Fibroblast of the aortic adventitia (primary cell): ENCODE measurements around a stretch of chr3.

DNA sequence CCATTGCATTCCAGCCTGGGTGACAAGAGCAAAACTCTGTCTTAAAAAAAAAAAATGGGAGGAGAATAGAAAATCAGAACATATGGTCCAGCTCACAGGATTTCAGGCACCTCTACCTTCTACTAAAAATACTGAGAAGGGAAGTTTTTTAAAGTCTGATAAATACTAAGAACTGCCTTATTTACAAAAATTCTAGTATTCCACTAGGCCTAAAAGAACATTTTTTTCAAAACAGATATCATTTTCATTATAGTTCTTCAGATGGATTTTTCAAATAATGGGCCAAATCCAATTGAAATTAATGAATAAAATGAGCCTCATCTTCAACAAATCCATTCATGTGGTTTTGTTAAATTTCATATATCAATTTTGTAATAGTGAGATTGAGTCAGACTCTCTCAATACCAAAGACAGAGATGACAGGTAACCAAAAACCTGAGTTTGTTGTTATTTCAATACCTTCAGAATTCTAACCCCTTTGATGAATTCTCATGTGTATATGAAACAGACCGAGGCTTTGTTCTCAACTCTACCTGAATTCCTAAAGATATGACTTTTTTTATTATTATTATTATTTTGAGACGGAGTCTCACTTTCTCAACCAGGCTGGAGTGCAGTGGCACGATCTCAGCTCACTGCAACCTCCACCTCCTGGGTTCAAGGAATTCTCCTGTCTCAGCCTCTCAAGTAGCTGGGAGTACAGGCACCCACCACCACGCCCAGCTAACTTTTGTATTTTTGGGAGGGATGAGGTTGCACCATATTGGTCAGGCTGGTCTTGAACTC, 92.9 kb downstream of the FOXP1 start:
- CAGE, long polyA plus RNA = no peak

DNA sequence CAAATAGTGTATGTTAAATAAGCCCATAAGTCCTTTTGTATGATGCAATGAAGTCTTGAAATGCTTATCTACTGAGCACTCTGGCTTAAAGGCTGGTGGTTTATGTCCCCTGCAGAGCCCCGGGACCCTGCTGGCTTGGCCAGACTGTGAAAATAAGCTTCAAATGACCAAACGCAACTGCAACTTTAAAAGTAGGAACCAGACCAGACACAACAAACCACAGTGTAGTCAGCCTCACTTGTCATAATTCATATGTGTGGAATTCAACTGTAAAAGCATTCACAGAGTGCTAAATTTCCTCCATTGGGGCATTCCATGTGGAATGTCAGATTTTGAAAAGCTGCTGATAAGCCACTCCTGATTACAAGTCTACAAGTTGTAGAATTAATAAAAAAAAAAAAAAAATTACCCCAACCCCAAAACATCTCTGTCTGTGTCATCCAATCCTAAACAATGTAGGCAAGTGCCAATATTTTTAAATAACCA, 72.4 kb downstream of the FOXP1 start:
- CAGE, long polyA plus RNA = no peak

DNA sequence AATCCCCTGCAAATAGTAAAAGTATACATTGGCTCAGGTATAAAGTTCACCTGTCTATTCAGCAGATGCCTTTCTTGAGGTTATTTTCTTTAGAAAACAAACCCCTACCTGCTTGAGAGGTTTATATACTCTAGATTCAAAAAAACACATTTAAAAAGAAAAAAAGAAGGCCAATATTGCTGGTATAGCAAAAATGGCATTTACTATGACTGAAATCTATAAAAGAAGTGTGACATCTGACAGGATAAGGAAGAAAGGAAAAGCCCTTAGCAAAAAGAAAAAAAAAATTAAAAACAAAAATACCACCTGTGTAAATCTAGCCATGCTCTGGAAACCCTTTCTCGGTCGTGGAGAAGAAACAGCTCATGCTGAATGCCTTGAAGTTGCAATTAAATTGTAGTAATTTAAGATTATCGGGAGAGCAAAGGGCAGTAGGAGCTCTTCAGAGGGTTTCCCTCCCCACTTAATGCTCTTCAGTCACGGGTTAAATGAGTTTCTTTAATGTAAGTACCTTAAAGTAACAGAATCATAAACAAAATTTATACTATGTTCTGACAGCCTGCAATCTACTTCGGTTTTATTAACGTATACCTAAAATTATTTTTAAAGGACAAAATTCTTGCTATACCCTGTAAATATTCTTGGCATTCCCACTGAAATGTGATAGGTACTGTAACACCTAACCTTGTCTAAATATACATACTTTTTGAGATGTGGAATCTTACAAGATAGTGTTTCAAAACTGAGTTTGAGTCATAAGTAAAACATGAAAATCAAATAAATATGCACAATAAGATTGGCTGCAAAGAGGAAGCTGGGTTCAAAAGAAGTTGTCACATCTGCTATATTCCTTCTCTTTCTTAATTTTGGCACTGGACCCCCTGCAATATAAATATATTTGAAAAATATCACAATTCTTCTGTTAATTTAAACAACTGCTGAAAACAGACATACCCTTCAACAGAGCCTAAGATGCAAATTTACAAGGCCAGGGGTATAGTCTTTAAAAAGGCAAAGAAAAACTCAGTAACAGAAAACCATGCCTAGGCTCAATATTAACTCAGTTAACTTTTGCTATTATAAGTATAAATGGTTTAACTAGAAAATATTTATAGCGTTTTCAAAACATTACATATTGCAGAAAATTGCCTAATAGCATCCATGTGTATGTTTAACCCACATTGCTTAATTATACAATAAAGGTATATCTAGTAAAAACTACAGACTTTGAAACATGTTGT, 5.3 kb downstream of the FOXP1 start:
- CAGE, long polyA plus RNA = no peak

- CAGE, long polyA plus RNA = no peak
Observed at GRCh38 chr3:71726155-71726764, 1.1 kb upstream of the EIF4E3 start.

GRCh38 chr3:71753955-71754175, 210 bp downstream of the GPR27 start:
- CAGE, long polyA plus RNA = no peak

- CAGE, long polyA plus RNA = no peak
Observed at GRCh38 chr3:71755224-71755557, 1.5 kb downstream of the GPR27 start.

DNA sequence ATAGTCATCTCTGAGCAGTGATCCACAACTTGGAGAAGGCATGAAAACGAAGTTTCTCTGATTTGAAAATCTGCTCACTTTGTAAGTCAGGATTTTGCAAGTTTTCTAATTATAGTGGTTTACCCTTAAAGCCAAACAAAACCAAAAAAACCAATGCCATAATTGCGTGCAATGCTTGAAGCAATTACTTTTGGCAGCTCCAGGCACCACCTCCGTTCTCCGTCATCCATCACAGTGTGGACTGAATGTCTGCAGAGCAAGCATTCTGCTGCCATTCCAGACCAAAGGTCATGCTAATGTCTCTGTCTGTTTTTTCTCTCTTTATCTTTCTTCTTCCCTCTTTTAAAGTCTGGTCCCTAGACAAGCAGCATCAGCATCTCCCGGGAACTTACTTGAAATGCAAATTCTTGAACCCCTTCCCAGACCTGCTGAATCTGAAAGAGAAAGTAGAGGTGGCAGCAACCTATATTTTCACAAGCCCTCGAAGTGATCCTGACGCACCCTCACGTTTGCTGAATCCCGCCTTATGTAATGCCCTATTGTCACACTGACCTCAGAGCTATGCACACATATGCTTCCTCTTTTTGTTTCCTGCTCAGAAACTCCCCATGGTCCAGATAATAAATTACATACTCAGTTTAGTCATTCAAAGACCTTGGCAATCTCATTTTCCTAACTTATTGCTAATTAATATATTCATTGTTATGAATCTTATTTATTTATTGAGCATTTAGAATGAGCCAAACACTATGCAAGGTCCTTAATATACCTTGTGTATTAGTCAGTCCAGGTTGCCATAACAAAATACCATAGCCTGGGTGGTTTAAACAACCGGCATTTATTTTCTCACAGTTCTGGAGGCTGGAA, 297.3 kb upstream of the PROK2 start:
- CAGE, long polyA plus RNA = no peak

GRCh38 chr3:72171965-72172435, 387.1 kb upstream of the PROK2 start:
- CAGE, long polyA plus RNA = no peak

DNA sequence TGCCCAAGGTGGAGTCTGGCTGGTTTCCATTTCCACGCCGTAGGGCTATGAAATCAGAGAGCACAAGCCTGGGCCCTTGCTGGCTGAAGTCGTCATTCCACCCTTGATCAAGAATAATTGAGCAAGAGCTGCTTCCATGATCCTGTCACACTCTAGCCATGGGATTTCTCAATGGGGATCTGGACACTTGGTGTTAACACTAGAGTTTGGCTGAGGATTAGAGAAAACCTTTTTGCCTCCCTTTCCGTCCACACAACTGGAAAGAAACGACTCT, 475.0 kb downstream of the SHQ1 start:
- CAGE, long polyA plus RNA = no peak

GRCh38 chr3:72375528-72376629, 472.4 kb downstream of the SHQ1 start:
- CAGE, long polyA plus RNA = no peak

GRCh38 chr3:72461975-72462319, 386.3 kb downstream of the SHQ1 start:
- CAGE, long polyA plus RNA = no peak

DNA sequence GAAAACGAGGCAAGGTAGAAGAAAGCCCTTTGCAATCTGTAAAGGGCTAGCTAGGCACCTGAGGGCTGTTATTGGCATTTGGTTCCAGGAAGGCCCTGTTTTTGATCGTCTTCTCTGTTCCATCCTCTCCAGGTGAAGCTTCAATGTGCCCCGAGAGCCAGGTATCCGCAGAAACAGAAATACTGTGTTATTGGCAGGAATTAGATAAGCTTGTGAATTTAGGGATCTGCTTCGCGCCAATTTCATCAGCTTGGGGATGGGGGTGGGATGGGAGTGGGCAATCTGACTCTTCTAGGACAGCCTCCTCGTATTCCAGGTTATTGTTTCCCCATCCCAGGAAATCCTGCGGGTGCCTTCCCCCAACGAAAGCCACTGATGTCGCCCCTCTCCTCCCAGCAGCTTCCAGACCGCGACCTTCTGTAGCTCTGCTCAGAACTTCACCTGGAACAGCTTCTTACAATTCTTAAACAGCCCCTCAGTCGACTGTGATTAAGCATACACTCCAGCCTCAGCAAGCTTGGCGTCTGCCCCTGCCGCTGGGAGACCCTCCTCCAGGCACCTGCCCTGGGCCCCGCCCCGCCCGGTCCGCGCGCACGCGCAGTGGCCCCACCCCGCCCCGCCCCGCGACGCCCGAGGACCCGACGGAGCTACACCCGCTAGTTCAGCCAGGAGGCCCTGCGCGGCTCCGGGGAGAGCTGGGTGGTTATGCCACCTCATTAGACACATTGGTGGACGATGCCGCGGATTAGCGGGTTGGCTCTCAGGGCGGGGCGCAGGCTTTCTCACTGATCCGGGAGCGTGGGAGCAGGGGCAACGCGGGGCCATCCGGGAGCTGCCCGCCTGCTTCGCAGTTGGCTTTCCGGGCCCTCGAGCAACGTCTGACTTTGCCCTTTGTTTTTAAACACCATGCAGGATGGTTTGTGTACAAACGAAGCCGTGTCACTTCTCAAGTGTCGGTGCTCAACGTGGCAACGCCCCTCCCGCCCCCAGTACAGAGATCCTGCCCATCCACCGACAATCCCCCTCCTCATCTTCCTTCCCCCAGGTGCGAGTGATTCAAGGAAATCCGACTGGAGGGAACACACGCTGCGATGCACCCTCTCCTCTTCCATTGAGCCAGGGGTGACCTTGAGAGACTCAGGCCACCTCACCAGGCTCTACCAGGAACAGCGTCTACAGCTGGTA, 109.6 kb downstream of the SHQ1 start:
- CAGE, long polyA plus RNA = no peak

- CAGE, long polyA plus RNA = no peak
Observed at GRCh38 chr3:73511537-73511985, 113.2 kb downstream of the PDZRN3 start.

GRCh38 chr3:73518864-73519069, 106.0 kb downstream of the PDZRN3 start:
- CAGE, long polyA plus RNA = no peak

- CAGE, long polyA plus RNA = no peak
Observed at GRCh38 chr3:73533937-73534641, 90.7 kb downstream of the PDZRN3 start.

DNA sequence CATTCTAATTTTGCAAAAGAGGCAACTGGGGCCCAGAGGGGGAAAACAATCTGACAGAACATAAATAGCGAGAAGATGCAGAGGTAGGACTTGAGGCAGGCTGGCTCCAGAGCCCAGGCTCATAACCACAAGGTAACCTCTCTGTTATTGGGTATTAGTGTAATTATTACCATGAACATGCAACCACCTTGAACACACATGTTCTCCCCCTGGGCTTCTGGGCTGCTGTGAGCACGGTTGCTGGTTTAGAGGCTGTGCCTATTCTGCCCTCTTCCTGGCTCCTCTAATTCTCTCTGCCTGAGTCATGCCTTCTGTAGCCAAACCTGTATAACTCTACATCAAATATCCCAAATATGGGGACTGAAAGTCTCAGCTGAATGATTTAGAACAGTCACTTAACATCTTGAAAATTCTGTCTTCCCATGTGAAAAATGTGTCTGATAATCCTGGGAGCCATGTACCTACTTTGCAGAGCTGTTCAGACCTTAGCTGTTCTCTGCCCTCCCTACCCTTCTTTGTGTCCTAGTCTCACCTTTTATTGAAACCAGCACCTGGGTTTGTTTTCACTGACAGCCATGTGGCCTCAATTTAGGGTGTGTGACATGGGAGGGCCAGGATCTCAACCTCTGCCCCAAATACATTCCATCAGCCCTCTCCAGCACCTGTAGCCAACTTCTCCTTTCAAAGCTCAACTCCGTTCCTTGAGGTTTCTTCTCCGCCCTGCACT, 60.8 kb downstream of the PDZRN3 start:
- CAGE, long polyA plus RNA = no peak

DNA sequence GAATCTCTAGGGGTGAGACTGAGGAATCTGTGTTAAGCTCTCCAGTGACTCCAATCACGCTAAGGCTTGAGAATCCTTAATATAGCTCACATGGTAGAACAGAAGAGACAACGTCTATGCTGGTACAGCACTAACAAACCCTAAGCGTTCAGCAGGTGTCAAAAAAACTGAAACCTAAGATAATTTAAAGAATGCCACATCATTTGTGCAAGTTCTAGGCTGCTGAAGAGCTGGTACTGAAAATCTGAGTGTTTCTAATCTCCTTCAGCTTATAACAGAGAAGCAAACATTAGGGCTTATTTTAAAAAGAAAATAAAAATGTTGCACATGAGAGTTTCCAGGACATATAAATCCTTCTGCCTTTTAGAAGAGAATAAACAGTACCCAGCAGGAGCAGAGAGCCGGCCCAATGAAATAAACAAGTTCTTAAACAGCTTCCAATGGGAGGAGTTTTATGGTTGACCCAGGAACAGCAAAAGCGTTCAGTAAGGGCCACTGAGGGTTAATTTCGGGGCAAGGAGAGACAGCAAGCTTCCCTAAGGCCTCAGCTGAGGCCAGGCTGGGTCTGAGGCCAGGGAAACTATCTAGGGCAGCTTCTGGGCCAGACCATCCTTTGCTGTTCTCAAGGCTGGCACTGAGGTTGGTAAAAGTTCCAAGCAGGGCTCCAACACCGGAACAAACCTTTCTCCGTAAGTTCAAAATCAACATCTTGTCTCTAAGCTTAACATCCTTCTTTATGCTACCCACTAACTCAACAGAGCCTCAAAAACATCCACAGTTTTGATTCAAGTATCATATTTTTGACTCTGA, 3.4 kb downstream of the PDZRN3 start:
- CAGE, long polyA plus RNA = no peak

GRCh38 chr3:79414741-79415160, 353.0 kb downstream of the ROBO1 start:
- CAGE, long polyA plus RNA = no peak

GRCh38 chr3:82130141-82130641, 368.7 kb upstream of the GBE1 start:
- CAGE, long polyA plus RNA = no peak

DNA sequence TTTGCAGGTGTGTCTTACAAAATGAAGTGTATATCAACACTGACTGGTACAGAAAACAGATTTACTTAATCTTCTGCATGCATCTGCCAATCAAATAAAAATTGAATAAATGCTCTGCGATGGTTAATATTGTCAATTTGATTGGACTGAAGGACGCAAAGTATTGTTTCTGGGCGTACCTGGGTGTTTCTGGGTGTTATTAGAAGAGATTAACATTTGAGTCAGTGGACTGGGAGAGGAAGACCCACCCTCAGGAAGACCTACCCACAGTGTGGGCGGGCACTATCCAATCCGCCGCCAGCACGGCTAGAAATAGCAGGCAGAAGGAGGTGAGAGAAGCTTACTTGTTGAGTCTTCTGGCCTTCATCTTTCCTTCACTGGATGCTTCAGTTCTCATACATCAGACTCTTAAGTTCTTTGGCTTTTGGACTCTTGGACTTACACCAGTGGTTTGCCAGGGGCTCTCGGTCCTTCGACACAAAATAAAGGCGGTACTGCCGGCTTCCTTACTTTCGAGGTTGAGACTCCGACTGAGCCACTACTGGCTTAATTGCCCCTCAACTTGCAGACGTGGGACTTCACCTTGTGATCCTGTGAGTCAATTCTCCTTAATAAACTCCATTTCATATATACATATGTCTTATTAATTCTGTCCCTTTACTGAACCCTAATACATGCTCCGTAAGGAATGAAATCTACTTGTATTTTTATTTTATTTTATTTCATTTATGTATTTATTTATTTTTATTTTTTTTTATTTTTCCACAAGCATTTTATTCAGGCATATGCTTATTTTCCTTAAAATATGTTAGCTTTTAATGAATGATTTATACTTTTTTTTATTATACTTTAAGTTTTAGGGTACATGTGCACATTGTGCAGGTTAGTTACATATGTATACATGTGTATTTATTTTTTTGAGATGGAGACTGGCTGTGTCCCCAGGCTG, 654.5 kb upstream of the CADM2 start:
- CAGE, long polyA plus RNA = no peak